Smooth muscle cell (in vitro differentiated cells): ENCODE data around the genes ZFR2, MPND and LRG1.

GRCh38 chr19:3607035-3607355 lies 320 bp upstream of the TBXA2R start:
- RAMPAGE, long total RNA: no peak

GRCh38 chr19:3682608-3683389 lies 17.5 kb downstream of the PIP5K1C start:
- RAMPAGE, long total RNA: no peak

- RAMPAGE, long total RNA: no peak
These were observed 7.1 kb downstream of the PIP5K1C start for GRCh38 chr19:3692940-3693810.

DNA sequence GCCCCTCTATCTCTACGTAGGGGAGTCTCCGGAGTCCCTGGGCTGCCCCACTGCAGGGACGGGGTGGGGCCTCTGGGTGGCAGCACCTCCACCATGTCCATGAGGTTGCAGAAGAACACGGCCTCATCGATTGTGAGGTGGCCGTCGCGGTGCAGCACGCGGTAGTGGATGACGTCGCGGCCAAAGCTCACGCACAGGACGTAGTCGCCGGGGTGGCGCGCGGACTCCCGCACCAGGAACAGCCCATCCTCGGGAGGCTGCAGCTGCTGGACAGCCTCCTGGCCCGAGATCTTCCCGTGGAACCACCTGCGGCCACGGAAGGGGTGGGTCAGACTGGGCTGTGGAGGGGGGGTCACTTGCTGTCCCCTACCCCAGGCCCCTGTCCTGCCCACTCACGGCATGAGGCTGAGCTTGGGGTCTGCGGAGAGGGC lies 2.4 kb downstream of the MATK start:
- RAMPAGE, long total RNA: no peak

GRCh38 chr19:3868259-3869490 lies at the start of gene ZFR2:
TSS of gene ZFR2 (minus strand) at chr19:3869038.
- RAMPAGE, long total RNA: no peak

DNA sequence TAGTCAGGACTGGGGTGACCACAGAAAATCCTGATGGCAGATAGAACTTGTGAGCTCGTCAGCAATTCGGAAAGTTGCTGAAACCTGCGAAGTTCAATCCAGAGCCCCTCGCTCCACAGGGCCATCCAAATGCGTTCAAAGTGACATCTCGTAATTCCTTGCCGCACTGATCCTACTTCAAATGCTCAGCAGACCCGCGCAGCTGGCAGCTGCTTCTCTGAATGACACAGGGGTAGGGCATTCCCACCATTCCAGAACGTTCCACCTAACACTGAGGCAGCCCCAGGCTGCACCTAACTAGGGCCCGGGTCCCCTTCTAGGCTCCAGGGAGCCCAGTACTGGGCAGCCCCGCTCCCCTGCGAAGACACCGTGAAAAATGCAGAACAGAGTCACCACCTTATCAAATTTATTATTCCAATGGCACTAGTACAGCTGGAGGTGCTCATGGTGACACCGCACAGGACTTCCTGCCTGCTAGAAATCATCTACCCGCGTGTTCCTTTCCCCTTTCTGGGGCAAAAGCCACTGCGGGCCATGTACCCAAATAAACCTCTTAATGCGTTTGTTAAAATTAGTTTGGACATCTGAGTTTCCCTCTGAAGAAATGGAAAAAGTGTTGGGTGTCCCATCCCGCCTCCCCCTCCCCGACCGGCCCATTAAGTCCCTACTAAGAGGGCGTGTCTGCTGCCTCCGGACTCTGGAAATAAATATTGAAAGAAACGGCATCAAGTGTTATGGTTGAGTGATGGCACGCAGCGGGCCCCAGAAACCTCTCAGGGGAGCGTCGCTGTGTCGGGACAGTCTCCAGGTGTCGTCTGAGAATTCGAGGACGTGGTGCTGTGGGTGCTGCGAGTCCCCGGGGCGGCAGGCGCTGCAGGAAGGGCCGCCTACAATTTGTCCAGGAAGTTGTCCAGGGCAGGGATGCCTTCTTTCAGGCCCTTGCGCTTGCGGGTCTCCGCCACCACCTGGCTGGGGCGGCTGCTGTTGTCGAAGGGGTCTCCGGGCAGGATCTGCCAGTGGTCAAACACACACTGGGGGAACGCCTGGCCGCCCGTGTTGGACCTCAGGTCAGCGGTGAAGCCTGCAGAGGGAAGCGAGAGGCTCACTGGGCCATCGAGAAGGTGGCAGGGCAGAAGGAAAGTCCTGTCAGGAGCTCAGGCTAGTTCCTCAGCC lies 5.2 kb upstream of the DAPK3 start:
- RAMPAGE, long total RNA: no peak

DNA sequence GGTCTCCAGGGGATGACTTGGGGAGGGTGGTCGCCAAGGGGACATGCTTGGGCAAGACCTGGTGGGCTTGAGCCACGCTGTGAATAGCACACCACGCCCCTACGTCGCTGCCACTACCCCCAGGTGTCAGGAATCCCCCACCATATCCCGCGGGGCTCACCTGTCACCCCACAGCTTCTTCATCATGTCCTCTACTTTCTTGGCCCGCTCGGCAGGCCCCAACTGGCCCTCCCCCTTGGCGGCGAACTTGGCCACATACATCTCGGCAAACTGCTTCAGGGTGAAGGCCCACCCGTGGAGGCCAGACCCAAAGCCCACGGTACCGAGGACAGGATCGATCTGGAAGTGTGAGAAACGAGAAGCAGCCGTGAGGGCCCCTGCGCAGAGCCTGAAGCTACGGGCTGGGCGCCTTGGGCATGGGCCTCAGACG lies 3.2 kb downstream of the EEF2 start:
- RAMPAGE, long total RNA: no peak

DNA sequence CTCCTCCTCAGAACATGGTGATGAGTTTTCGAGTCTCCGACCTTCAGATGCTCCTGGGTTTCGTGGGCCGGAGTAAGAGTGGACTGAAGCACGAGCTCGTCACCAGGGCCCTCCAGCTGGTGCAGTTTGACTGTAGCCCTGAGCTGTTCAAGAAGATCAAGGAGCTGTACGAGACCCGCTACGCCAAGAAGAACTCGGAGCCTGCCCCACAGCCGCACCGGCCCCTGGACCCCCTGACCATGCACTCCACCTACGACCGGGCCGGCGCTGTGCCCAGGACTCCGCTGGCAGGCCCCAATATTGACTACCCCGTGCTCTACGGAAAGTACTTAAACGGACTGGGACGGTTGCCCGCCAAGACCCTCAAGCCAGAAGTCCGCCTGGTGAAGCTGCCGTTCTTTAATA lies 5.4 kb downstream of the PIAS4 start:
- RAMPAGE, long total RNA: no peak

DNA sequence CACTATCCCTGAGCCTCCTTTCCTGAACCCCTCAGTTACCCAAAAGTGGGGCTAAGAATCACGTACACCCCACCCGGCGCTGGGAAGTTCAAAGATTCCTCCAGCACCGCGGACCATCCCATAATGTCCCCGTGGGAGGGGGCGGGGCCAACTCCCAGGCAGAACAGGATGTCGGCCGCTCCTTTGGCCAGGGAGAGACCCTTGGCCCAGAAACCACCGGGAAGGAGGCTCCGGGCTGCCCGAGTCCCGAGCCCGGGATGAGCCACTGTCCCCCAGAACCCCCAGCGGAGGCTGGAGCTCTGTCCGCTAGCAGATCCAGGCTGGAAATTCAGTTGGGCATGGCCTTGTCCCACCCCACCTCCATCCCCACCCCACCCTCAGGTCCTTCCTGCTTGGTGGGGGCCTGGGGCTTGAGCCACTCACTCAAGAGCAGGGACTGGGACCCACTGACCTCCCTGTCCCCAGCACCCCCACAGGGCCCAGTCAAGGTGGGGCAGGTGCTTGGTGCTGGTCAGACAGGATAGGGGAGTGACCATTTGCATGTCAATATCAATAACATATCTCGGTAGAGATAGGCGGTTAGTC lies 11.8 kb upstream of the ZBTB7A start:
- RAMPAGE, long total RNA: no peak

DNA sequence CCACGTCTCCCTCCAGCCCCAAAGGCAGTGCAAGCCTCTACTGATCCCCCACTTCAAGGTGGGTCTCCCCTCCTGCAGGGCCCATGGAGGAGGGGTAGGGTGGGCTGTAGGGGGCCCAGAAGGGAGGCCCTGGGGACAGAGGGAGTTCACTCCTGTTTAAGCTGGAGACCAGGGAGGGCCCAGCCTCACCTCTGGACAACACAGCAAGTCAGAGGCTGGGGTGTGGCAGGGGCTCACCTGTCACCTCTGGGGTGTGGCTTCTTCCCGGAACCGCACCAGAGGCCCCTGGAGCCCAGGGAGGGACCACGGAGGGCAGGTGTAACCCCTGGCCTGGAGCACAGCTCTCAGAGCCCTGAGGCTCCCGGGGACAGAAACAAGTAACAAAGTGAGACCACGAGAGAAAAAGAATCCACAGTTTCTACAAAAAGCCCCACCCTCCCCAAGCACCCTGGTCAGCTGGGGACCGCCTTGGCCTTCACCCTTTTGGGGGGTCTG lies 8.2 kb downstream of the SIRT6 start:
- RAMPAGE, long total RNA: no peak

GRCh38 chr19:4182780-4183144 lies 273 bp downstream of the ANKRD24 start:
- RAMPAGE, long total RNA: no peak

- RAMPAGE, long total RNA: no peak
These were observed 2.0 kb upstream of the MPND start for GRCh38 chr19:4341346-4341786.

- RAMPAGE, long total RNA: no peak
These were observed at the start of gene MPND for GRCh38 chr19:4342915-4344010. TSS of gene MPND (plus strand) at chr19:4343562.

DNA sequence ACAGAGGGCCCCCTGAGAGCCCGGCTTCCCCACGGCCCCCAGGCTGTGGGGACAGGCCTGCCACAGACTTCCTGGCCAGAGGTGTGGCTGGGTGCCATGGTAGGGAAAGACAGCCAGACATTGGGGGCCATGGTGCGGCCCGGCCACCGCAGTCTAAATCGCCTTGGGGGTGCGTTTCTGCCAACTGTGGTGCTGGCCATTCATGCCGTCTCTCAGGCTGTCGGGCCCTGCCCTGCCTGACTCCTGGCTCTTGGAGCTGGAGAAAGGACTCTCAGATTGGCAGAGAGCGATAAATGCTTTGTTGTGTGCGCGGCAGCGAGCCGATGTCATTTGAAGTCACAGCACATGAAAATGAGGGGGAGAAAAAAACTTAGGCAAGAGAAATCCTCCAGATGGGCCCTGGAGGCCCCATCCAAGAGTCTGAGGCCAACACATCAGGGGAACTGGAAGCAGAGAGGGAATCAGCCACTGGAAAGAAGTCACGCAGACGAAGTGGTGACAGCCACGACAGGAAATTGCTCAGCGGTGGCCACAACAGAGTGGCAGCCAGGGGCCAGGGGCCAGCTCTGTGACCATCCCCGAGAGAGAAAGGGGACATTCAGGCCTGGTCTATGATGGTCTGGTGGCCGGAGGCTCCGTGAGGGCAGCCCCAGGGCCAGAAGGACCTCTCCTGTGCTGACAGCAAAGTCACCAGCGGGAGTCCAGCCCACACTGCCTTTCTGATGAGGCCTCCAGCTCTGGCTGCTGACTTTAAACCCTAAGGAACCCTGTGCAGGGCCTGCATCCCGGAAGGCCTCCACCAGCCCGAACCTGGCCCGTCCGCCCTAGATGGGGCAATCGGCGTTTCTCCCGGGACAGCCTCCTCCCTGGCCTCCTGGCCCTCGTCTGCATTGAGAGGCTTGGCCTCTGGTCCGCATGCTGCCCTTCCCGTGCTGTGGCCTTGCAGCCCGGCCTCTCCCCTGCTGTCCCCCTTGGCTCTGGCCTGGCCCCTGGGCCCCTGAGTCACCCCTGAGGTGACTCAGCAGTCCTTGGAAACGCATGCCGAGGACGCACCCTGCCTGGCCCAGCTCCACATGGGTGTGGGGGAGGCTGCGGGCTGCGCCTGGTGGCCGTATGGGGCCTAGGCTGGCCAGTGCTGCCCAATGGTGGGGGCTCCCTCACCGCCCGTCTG lies 26.2 kb downstream of the SH3GL1 start:
- RAMPAGE, long total RNA: no peak

GRCh38 chr19:4379869-4380740 lies 20.2 kb downstream of the SH3GL1 start:
- RAMPAGE, long total RNA: no peak

DNA sequence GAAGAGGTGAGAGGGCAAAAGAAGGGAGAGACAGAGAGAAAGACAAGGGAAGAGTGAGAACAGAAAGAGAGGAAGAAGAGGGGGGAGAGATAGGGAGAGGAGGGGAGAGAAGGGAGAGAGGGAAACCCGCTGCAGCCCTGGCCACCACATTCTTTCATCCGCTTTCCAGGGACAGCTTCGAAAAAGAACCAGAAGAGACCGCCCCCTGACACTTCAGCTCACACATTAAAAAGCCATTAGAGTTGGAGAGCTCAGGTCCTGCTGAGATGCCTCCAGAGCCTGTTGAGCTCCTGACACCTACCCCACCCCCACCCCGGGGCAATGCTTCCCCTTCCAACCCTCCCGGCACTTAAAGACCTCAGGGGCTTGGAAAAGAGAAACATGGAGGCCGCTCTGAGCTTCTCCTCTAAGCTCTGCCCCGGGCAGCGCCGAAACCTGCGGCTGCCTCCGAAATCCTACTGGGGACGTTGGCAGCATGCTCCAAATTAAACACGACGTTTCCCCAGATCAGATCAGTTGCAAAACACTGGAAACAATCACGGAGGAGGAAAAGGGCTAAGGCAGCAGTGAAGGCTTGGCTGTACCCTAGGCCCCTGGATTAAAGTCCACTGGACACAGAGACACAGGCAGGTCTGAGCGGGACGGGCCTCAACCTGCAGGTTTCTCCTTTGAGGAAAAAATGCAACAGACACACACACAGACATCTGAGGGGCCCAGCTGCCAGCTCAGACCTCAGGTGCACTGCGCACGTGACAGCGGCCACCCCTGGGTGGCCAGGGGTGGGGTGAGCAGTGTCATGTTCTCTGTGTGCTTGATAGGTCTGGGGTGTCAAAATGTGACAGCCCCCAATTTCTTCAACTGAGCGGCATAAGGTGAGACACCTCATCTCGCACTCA lies 9.7 kb downstream of the SH3GL1 start:
- RAMPAGE, long total RNA: no peak

- RAMPAGE, long total RNA: no peak
These were observed 10.4 kb downstream of the PLIN4 start for GRCh38 chr19:4507874-4508242.

GRCh38 chr19:4521458-4522150 lies 3.3 kb upstream of the PLIN4 start:
- RAMPAGE, long total RNA: no peak

DNA sequence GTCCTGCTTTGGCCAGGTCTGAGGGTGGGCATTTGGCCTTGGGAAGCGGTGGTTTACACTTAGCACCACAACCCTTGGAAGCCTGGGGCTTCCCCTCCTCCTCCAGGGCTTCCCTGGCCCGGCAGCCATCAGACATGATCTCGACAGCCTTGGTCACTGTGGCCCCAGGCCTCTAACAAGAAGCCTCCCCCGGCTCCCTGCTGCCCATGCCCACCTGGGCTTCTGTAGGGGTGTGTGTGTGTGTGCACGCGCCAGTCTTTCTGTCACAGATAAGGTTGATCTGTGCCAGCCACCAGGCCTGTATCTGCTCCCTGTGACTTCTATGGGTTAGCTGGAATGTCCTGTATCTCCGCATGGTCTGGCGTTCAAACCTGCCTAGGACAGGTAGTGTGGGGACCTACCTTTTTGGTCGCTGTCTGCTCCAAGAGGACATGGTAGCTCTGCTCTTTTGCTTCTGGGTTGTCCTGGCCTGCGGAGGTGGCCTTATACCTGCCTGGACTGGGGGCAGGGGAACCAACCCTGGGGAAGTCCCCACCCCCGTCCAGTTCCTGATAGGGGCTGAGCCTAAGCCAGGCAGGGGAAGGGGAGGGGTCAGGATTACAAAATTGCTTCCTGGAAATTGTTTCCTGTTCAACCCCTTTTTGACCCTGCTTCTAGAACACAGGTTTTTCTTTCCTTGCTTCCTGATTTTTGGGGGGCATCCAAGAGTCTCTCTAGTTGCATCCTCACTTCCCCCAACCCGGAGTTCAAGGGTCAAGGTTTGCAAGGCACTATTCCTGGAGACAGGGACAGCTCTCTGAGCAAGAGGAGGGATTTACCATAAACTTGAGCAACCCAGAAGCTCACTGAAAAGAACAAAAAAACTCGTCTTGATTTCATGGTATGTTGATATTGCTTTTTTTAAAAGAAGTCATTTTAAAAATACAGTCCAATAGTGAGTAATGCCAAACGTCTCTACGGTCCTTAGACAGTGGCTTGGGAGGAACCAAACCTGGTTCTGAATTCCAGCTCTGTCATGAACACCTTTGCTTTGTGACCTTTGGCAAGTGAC lies at the start of gene LRG1:
TSS of gene LRG1 (minus strand) at position 456 of the 1,051 bp plus-strand sequence.
- RAMPAGE, long total RNA: no peak

GRCh38 chr19:4557085-4557801 lies 2.2 kb downstream of the SEMA6B start:
- RAMPAGE, long total RNA: no peak